NB4 (cell line): ENCODE results near the genes GPC1 and DUSP28.

- RRBS: 99% methylated on average over 7 of the region's 47 CpGs
Observed at GRCh38 chr2:239245579-239246761, 154.8 kb downstream of the HDAC4 start.

- RRBS: no CpG with 5 or more reads among the region's 29 CpGs
Observed at GRCh38 chr2:239247407-239248169, 153.2 kb downstream of the HDAC4 start.

GRCh38 chr2:239249786-239250400, 150.9 kb downstream of the HDAC4 start:
- RRBS: no CpG with 5 or more reads among the region's 22 CpGs

- RRBS: no CpG with 5 or more reads among the region's 19 CpGs
Observed at GRCh38 chr2:239252751-239253208, 148.0 kb downstream of the HDAC4 start.

DNA sequence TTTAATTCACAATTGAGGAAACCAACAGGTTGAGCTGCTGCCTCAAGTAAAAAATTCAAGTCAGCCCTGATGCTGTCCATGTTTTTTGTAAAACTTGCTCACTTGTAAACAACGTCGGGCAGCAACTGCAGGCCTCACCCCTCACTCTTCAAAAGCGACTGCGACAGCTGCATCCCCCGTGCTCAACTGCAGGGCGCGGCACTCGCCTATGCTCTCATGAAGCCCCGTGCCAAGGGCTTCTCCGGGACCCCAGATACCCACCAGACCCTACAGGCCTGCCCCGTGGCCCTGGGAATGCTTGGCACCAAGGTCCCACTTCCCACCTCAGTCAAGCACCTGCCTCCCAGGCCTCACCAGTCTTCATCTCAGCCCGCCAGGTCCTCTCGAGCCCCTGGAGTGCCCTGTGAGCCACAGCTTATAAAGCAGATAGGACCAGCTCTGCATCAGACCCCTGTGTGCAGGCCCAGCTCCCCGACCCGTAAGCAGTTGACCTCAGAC, 97.2 kb downstream of the HDAC4 start:
- RRBS: no CpG with 5 or more reads among the region's 15 CpGs

- RRBS: no CpG with 5 or more reads among the region's 13 CpGs
Observed at GRCh38 chr2:240237438-240237977, 97.0 kb upstream of the OTOS start.

DNA sequence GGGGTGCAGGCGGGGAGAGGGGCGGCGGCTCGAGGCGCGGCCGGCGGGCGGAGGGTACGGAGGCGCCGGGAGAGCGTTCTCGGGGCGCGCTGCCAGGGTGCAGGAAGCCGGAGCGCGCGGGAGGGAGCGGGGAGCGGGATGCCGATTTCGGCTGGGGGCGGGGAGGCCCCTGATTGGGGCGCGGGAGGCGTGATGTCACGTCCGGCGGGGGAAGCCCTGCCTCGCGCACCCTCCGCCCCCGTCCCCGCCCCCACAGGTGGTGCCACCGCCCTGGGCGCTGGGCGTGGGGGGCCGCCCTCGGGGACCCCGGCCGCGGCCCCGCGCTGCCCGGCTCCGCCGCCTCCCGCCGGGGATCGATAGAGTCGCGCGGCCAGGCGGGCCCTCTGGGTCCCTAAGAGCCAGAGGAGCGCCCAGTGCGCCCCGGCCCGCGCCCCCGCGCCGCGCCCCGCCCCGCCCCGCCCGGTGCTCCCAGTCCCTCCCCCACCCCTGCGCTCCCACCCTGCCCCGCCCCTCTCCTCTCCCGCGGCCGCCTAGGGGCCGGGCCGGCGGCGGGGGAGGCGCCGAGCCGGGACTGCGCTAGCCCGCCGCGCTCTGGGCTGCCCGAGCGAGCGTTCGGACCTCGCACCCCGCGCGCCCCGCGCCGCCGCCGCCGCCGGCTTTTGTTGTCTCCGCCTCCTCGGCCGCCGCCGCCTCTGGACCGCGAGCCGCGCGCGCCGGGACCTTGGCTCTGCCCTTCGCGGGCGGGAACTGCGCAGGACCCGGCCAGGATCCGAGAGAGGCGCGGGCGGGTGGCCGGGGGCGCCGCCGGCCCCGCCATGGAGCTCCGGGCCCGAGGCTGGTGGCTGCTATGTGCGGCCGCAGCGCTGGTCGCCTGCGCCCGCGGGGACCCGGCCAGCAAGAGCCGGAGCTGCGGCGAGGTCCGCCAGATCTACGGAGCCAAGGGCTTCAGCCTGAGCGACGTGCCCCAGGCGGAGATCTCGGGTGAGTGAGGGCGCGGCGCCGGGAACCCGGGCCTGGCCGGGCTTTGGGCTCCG, at the start of gene GPC1:
Gene GPC1 (plus strand): TSS at position 560 of the 1,034 bp plus-strand sequence.
- RRBS: 37% methylated on average over 99 of the region's 152 CpGs

DNA sequence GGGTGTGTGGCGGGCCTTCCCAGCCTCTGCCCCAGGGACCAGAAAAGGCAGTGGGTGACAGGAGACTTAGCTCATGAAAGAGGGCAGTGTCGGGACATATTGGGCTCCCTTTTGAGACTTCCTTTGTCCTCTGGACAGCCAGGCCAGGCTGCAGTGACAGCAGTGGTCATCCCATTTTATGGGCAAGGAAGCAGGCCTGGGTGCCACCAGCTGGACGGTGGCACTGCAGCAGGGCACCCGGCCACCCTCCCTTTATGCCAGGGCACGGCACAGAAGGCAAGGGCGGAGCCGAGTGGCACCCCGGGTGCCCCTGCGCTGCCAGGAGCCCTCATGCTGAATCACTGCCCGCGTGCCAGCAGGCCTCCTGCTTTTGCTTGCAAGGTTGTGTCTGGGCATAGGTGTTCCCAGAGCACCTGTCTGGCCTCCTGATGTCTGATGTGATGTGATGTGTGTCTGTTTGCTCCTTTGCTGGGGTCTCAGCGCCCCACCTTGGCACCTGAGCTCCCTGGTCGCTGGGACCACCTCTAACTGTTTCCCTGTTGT, 3.3 kb downstream of the GPC1 start:
- RRBS: 49% methylated on average over 5 of the region's 13 CpGs

- RRBS: no CpG with 5 or more reads among the region's 14 CpGs
Observed at GRCh38 chr2:240466599-240467034, 31.2 kb downstream of the GPC1 start.

GRCh38 chr2:240558594-240559406, 1.0 kb upstream of the ANKMY1 start:
- RRBS: no CpG with 5 or more reads among the region's 6 CpGs

DNA sequence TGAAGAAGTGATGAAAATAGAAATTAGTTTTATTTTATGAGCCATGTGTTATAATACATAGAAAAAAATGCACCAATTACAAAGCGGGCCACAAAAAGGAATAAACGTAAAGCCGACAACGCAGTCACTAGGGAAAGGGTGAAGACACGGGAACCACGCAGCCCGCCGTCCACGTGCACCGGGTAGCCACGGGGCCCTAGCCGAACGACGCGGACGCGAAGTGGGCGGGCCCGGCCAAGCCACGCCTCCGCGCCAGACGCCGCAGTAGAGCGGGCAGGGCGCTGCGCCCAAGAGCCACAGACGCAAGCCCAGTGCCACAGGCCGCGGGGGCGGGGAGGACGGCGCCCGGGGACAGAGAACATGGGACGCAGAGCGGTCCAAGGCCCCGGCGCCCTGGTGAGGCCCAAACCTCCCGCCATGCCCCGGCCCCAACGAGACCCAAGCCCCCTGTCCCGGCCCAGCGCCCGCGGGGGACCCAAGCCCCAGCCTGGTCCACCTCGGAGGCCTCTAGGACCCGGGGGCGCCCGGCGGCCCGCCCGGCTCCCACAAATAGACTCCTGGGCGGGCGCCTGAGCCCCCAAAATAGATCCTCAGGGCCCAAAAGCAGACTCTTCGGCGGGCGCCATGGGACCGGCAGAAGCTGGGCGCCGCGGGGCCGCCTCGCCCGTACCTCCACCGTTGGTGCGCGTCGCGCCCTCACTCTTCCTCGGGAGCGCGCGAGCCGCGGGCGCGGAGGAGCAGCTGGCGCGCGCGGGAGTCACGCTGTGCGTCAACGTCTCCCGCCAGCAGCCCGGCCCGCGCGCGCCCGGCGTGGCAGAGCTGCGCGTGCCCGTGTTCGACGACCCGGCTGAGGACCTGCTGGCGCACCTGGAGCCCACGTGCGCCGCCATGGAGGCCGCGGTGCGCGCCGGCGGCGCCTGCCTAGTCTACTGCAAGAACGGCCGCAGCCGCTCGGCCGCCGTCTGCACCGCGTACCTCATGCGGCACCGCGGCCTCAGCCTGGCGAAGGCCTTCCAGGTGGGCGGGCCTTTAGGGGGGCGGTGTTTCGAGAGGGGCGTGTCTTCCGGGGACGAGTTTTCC, at the start of gene DUSP28:
Gene DUSP28 (plus strand): TSS at position 297 of the 1,080 bp plus-strand sequence.
- RRBS: 1% methylated on average over 40 of the region's 127 CpGs

- RRBS: no CpG with 5 or more reads among the region's 31 CpGs
Observed at GRCh38 chr2:240576355-240577057, 8.2 kb downstream of the RNPEPL1 start.

DNA sequence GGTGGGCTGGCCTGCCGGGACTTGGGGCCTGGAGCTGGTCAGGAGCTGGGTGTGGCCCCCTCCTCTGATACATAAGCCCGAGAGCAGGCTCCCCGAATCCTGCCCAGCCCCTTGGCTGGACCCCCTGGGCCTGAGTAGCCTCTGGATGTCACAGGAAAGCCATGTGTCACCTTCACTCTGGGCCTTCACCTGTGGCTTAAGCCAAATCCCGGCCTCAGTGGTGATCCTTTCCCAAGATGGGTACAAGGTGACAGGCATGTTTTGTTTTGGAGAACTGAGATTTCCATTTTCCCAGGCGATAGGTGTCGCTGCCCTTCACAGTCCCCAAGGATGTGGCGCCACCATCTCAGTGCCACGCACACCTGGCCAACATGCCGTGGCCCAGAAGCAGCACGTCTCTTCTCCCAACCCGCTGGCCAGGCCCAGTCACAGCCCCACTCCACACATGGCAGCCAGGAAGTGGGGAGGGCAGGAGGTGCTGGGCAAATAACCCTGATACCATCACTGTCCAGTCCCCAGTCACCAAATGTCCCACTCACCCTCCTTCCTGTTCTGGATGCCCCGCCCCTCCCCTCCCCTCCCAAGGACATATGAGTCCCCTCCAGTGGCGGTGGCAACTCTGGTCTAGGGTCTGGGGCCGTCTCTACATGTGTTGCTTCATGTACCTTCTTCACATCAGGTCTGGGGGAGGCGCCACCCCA, 7.6 kb upstream of the CAPN10 start:
- RRBS: no CpG with 5 or more reads among the region's 15 CpGs

- RRBS: 49% methylated on average over 5 of the region's 54 CpGs
Observed at GRCh38 chr2:240819533-240820048, 428 bp downstream of the KIF1A start.

DNA sequence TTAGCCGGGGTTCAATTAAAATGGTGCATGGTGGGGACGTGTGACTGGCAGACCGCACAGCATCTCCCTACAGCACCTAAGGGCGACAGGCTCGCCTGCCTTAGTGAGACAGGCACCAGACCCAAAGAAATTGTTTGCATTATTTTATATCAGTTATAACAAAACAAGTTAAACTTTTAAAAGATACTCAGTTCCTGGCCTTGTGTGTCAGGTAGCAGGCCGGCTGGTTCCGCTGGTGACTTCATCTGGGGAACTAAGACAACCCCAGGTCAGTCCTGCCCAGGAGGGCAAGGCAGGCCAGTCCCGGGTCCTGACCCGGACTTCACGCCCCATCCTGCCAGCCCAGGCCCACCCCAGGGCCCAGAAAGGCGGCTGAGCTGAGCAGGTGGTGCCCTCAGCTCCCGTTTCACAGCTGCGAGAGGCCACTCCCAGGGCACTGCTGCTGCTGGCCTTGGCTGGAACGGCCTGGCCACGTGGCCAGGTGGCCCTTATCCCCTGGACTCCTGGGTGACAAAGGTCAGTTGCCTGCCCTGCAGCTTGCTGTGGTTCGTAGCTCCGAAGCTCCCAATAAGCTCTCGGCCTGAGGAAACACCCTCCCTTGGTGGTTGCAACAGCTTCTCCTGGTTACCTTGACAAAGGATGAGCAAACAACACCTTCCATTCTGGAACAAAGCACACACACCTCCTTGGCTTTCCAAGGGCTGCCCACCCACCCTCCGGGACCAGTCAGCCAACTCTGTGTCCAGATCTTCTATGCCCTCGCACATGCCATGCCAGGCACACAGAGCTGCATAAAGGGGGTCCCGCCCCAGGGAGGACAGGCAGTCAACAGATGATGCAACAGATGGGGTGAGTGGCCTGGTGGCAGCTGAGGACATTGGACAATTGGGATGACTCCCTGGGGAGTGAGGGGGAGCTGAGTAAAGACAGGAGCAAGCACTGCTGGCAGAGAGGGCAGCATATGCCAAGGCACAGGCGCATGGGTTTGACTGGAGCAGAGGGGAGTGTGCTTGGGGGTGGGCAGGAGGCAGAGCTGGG, 11.3 kb upstream of the AGXT start:
- RRBS: 80% methylated on average over 3 of the region's 22 CpGs

- RRBS: 76% methylated on average over 2 of the region's 22 CpGs
Observed at GRCh38 chr2:240876230-240877506, 8.0 kb downstream of the AGXT start.

GRCh38 chr2:240968812-240969515, 29.5 kb upstream of the SNED1 start:
- RRBS: no CpG with 5 or more reads among the region's 11 CpGs

DNA sequence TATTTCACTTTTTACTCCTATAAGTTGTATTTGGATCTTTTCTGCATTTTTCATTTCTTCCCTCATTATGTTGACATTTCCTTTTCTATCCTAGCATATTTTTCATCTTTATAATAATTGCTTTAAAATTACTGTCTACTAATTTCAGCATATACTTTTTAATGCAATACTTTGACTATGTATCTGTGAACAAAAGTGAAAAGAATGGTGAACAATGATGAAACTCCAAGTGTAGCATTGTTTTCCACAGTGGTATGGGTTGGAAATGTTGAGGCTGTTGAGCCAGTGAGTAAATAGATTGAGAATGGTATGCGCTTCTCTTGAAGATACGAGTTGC, 7.8 kb downstream of the SNED1 start:
- RRBS: no CpG with 5 or more reads among the region's 2 CpGs

- RRBS: no CpG with 5 or more reads among the region's 12 CpGs
Observed at GRCh38 chr2:241053299-241054404, 48.4 kb downstream of the MTERF4 start.

GRCh38 chr2:241091089-241091808, 10.8 kb downstream of the MTERF4 start:
- RRBS: no CpG with 5 or more reads among the region's 12 CpGs